Neuron (in vitro differentiated cells): ENCODE measurements around the genes UQCC3, CHRM1, SLC22A9, PLAAT3 and RTN3.

GRCh38 chr11:62671508-62672227, at the start of gene UQCC3:
TSS of gene UQCC3 (plus strand) at chr11:62671673.
- PRO-cap, result bidirectional peak, plus-strand start at chr11:62671881, minus-strand start at chr11:62671565

DNA sequence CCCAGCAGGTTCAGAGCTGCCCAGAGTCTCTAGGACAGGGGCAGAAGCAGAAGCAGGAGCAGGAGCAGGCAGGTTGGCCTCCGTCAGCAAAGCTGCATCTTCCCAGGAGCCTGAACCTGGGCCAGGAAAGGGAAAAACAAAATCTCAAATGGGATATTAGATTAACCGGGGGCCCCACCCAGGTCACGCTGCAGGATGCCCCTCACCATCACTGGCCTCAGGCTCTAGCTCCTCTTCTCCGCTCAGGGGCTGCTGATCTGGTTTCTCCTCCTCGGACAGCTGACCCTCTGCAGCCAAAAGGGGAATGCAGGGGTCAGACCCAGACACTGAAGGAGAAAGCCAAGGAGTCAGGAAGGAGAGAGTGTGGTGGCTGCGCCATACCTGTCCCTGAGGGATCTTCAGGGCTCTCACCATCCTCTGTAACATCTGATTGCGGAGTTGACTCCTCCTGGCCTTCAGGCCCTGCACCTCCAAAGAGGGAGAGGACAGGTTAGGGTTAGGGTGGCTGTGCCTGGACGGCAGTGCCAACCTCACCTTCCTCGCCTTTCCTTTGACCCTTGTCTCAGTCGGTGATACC, 1.2 kb upstream of the LRRN4CL start:
- PRO-cap, result unidirectional peak, minus-strand start at position 424 of the sequence

DNA sequence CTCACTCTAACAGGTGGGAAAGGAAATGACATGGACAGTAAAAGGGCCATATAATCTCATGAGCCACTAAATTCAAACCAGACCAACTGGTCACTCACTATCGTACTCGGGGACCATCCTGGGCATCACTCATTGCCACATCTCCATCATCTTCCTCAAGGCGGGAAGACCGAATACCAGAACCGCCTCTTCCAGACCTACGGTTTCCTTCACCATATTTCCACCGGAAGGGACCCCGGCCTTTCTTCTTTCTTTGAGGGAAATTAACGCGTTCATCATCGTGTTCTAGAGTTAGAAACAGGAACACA, 1.6 kb downstream of the NXF1 start:
- PRO-cap, result no peak

DNA sequence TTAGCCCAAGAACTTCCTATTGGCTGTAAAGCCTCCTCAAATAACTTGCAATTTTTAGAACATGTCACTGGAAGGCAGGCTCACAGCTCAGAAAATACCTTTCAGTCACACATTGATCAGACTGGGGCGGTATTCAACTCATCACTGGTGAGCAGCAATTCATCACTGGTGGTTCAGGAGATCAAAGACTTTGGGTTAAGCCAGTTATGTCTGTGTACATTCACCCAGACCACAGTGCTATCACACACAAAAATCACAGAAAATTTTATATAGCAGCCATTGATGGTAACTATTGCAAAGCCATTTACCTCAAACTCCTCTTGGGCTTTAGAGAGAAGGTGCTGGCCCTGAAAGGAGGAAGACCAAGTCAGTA, 13.8 kb upstream of the WDR74 start:
- PRO-cap, result unidirectional peak, minus-strand start at position 150 of the sequence

- PRO-cap, result no peak
These were observed 14.8 kb upstream of the WDR74 start for GRCh38 chr11:62854180-62854571.

DNA sequence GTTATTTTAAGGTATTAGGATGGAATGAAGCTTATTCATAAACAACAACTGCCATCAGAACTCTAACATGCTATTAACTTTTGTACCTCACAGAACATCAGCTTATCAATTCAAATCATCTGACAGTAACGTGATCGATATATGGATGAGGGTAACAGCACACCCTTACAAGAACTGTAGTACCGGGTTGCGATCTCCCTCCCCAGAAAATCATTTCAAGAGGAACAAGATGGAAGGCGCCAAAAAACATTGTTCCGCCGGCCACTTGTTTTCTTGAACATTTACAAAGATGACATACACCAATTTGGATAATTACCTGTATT, 15.1 kb upstream of the WDR74 start:
- PRO-cap, result bidirectional peak, plus-strand start at position 205 of the sequence, minus-strand start at position 124 of the sequence

DNA sequence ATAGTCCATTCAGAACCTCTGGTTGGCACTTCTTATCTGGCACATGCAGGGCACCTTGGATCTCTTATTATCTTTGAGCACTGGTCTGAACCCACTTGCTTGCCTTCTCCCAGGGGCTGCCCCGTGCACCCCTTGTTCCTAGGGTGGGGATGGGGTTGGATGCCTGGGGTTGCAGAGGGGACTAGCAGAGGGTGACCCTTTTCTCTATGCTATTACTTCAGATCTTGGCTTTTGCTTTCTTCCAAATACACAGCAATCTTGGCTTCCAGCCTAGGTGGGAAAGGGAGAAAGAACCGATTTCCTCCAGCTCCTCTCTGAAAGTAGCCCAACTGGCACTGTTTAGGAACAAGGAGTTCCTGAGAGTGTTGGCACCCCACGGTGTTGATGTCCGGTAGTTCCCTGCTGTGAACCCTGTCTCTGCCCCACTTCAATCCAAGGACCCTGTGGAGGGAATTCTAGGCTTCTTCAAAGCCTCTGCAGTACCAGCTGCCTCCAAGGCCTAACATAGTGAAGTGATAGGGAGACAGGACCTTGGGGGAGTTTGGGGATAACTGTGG, 1.2 kb upstream of the SLC3A2 start:
- PRO-cap, result no peak

- PRO-cap, result no peak
These were observed 8.2 kb downstream of the SLC3A2 start for GRCh38 chr11:62888898-62889290.

DNA sequence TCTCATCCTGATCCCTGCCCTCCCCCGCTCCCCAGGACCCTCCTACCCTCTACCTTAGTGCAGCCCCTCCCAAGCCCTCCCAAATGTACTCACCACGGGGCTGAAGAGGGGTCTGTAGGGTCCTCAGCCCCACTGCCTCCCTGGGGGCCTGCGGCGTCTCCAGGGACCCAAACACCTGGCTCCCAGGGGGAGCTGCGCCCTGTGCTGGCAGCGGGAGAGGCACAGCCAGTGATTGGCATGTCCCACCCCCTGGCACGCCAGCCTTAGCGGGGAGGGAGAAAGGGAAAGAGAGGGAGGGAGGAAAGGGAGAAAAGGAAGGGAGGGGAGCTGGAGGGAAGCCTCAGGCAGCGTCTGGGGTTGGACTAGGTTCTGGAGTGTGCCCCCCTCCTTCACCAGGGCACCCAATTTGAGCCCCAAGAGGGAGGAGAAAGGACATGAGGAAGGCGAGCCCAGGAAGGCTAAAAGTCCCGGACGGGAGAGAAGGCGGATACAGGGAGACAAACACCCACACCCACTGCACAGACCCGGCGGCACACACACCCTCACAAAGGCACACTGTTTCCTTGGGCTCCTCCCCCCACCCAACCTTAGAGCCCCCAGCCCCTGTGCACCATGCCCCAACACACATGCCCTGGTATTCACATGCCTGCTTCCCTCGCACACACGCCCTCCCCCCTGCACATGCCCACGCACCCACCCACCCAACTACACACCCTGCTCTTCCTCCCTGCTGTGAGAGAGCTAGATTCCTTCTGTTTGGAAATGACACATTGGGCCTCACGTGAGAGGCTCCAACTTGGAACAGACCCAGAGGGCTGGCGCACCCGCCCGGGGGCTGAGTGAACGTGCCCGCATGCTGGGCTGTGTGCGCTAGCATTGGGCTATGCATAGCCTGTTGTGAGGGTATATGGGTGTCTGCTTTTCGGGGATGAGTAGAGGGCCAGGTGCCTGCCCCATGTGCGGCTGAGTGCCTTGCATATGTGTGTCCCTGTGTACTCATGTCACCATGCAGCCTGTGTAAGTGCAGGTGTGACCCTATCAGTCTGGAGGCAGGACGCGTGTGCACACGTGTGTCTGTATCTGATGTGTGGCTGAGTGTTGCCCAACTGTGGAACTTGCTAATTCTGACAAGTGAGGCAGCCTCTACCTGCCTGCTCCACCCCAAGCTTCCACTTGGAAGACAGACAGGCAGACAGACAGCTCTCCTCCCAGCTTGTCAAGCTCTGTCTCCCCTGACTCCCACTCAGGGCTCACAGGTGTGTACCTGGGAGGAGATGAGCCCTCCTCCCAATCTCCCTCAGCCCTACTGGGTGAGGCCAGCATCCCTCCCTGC, at the start of gene CHRM1:
Gene CHRM1, minus strand, starts transcription at position 239 of the 1,333 bp plus-strand sequence.
- PRO-cap, result no peak

- PRO-cap, result no peak
These were observed 35.6 kb upstream of the SLC22A24 start for GRCh38 chr11:63179452-63180260.

GRCh38 chr11:63369492-63370716, at the start of gene SLC22A9:
TSS of gene SLC22A9 (plus strand) at chr11:63369785.
- PRO-cap, result no peak

- PRO-cap, result no peak
These were observed 2.5 kb downstream of the PLAAT2 start for GRCh38 chr11:63560554-63561257.

DNA sequence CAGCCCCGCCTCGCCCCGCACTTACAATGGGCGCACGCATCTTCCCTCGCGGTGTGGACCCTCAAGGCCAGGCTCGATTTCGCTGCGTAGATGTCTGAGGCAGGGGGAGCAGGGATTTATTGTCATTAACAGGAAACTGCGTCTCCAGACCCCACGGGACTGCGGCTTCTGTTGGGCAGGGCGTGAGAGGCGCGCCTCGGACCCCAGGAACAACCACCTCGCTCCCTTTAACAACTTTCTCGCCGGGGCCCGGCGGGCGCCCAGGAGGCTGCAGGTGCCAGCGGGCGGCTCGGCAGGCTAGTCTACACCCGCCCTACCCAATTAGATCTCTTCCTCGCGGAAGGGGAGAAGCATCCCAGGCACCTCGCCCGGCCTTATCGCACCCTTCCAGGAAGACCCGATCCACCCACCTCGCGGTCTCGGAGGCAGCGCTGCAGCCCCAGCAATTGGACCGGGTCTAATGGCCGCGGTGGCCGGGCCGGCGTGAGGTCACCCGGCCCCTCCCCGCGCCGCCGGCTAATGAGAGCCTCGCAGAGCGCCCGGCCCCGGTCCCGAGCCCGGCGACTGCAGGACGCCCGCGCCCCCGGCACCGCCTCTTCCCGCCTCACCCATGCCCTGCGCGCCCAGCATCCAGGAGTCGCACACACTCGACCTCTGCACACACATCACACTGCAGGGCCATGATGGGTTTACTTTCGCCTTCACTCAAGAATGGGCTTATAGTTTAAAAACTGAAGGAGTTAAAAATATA, at the start of gene PLAAT3:
Gene PLAAT3, minus strand, starts transcription at position 459 of the 751 bp plus-strand sequence.
- PRO-cap, result bidirectional peak, plus-strand start at position 39 of the sequence, minus-strand start at position 521 of the sequence

GRCh38 chr11:63681004-63682284, at the start of gene RTN3:
TSS of gene RTN3 (plus strand) at chr11:63681500.
- PRO-cap, result bidirectional peak, plus-strand start at chr11:63681500, minus-strand start at chr11:63681247; bidirectional peak, plus-strand start at chr11:63681633, minus-strand start at chr11:63681690; bidirectional peak, plus-strand start at chr11:63682015, minus-strand start at chr11:63681981

GRCh38 chr11:63870359-63870965, 31.6 kb downstream of the MARK2 start:
- PRO-cap, result no peak

- PRO-cap, result no peak
These were observed 33.3 kb downstream of the MARK2 start for GRCh38 chr11:63872022-63872874.

- PRO-cap, result no peak
These were observed 33.9 kb downstream of the MARK2 start for GRCh38 chr11:63872875-63873188.

- PRO-cap, result no peak
These were observed 17.3 kb downstream of the RCOR2 start for GRCh38 chr11:63899676-63900122.

DNA sequence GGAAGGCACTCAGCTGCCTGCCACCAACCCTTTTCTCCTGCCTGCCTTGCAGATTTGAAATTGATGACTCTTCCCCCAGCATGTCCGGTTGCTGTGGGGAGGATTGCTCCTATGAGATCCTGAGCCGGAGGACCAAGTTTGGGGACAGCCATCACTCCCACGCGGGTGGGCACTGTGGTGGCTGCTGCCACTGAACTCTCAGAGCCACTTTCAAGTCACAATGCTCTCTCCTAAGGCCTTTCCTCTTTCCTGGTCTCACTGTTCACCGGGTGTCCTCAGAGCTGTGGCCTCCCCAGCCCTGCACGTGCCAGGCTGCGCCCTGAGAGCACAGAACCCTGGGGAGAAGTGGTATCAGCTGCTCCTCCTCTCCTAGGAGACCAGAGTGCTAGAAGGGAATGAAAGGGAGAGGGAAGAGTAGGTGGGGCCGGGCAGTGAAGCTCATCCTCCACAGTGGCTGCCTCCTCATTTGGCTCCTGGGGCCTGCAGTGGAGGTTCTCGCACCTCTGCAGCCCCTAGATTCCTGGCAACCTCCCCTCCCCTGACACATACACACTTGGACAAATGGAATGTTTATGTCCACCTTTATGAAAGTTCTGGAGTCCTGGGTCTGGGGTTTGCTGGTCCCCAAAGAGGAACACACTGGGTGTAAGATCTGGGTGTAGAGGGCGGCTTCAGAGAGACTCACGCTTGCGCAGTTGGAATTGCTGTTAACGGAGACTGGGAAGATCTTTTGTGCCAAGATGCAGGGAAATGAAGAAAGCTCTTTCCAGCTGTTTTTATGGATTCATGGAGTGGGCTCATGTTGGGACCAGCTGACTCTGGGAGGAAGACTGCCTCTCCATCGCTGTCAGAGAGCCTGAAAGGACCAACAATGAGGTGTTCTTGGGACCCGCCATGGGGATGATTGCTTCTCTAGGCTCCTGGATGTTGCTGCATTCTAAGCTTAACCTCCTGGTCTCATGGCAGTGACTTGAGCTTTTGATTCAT, 15.8 kb downstream of the NAA40 start:
- PRO-cap, result no peak

DNA sequence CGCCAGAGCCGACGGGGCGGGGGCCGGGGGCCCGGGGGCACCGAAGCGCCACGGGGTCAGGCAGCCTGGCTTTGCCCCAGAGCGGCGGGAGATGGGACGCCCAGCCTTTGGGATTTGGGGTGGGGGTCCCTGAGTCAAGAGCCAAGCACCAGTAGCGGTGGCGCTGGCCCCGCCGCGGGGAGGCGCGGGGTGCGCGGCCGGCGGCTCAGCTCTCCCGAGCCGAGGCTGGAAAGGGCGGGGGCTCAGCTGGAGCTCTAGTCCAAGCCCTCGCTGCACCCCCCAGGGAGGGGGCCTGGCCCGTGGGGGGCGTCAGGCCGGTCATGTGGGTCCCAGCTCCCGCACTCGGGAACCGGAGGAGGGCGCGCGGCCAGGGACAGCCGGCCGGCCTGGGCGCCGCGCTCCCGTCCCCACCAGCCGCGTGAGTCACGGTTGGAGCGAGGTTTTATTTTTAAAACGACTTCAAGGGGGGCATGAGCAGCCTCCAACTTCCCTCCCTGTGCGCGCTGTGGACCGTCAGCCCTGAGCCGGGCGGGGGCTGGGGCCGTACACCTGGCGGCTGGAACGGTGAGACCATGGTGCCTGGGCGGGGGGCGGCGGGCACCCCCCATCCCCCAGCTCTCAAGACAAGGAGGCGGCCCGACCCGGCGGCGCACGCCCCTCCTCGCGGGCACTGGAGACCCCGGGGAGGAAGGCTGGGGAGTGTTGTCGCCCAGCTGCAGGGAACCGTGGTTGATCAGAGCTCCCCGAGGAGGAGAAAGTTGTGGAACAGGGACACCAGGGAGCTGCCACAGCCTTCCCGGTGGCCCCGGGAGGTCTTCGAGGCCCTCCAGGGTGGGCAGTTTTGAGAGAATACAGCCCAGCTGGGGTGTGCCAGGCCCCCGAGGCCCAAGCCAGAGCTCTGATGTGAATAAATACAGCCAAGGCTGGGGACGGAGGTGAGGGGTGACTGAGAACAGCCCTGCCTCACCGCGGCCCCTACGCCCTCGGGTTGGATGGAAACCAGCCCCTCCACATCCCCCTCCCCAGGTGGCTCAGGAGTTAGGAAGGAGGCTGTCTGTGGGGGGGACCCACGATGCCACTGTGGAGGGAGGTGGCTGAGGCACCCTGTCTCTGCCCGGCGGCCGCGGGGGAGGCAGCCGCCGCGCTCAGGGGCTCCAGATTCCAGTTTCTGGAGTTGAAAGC, 872 bp downstream of the FLRT1 start:
- PRO-cap, result no peak